Cardiac muscle cell (in vitro differentiated cells and primary cell): ENCODE measurements around the genes LATS1 and NUP43.

GRCh38 chr6:149505197-149505886 is 20.5 kb upstream of the ZC3H12D start:
- RAMPAGE, long total RNA, result no peak
- RRBS, result no CpG with 5 or more reads among the region's 7 CpGs

DNA sequence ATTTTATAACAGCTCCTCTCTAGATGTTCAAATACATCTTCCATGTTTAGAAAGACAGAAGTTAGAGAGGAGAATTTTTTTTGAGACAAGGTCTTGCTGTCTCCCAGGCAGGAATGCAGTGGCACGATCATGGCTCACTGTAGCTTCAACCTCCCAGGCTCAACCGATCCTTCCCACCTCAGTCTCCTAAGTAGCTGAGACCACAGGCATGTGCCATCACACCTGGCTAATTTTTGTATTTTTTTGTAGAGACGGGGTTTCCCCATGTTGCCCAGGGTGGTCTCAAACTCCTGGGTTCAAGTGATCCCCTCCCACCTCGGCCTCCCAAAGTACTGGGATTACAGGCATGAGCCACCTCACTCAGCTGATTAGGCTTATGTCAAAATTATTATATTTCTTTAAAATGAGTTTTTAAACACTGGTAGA is 21.7 kb upstream of the ZC3H12D start:
- RAMPAGE, long total RNA, result no peak
- RRBS, result no CpG with 5 or more reads among the region's 4 CpGs

GRCh38 chr6:149632648-149632936 is 15.9 kb downstream of the KATNA1 start:
- RAMPAGE, long total RNA, result no peak
- RRBS, result no CpG with 5 or more reads among the region's 2 CpGs

- RAMPAGE, long total RNA, result start-site peak on the minus strand at chr6:149718072-149718101, 244 and 287 reads in 2 replicates
- RRBS, result 3% methylated on average over 13 of the region's 53 CpGs
Observed at GRCh38 chr6:149717952-149718466, at the start of gene LATS1. Gene LATS1 (minus strand): TSS chr6:149718101.

GRCh38 chr6:149726154-149727350 is 8.7 kb upstream of the LATS1 start:
- RAMPAGE, long total RNA, result no peak
- RRBS, result no CpG with 5 or more reads among the region's 12 CpGs

GRCh38 chr6:149745696-149746902 is at the start of gene NUP43:
Gene NUP43 (minus strand): TSS chr6:149746529.
- RAMPAGE, long total RNA, result start-site peak on the minus strand at chr6:149746501-149746524, 159 and 249 reads in 2 replicates
- RRBS, result 2% methylated on average over 19 of the region's 46 CpGs

DNA sequence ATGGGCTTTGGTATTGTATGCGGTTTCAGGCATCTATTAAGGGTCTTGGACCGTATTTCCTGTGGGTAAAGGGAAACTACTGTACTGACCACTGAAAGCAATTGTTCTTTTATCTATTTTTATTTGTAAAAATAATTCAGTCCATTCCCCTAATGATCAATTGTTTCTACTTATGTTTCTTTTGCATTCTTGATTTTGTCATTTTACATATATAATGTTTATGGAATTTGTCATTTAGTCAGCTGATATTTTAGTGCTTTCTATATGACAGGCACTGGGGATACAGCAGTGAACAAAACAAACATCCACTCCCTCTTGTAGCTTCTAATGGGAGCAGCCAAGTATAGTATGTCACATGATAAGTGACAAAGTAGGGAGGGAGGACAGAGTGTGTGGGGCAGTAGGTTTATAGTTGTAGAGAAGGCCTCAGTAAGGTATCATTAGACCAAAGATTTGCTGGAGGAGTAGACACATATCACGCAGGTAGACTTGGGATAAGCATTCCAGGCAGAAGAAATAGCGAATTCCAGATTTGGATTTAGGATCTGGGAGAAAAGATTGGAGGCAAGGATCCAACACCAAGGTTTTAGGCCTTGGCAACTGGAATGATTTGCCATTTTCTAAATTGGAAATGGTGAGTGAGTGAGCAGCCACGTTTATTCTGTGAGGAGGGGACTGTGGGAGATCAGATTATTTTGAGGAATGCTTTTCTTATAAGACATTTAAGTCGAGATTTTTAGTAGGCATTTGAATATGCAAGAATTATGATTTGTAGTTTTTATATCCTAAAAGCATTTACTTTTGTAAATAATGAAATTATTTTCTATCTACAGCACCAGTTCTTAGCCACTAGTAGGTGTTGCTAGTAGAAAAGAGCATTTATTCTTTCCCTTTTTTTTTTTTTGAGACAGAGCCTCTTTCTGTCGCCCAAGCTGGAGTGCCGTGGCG is 6.2 kb downstream of the PCMT1 start:
- RAMPAGE, long total RNA, result no peak
- RRBS, result no CpG with 5 or more reads among the region's 9 CpGs

- RAMPAGE, long total RNA, result no peak
- RRBS, result no CpG with 5 or more reads among the region's 5 CpGs
Observed at GRCh38 chr6:149819548-149820340, 44.4 kb downstream of the LRP11 start.

- RAMPAGE, long total RNA, result no peak
- RRBS, result no CpG with 5 or more reads among the region's 17 CpGs
Observed at GRCh38 chr6:149864563-149865035, 440 bp upstream of the LRP11 start.

GRCh38 chr6:149990758-149991321 is 27.1 kb downstream of the ULBP1 start:
- RAMPAGE, long total RNA, result no peak
- RRBS, result 3% methylated on average over 15 of the region's 42 CpGs

GRCh38 chr6:150037261-150037783 is 12.0 kb upstream of the RAET1L start:
- RAMPAGE, long total RNA, result no peak
- RRBS, result 7% methylated on average over 6 of the region's 25 CpGs

DNA sequence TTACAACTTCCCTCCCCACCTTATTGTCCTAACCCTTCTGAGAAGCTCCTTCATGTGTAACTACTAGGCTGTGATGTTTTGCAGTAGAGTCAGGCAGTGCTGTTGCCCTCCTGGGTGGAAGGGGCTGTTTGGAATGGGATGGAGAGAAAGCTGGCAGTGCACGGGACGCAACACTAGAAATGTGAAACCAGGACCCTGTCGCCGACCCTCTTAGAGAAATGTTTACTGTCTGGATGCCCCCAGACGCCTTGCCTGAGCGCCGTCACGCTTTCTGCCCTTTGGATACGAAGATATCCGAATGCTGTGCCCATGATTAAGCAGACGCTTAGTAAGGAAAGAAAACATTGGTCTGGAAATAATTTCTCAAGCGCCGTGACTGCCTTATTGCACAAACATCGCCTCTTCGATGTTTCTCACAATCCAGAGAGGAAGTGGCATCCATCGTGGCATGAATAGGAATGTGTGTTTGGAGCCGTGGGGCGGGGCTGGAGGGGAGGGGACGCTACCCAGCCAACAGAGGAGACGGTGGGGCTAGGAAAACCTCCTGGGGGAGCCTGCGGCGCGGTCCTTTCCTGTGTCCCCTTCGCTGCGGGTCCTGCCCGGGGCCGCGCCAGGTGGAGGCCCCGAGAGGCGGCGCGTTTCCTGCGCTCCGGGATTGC is 636 bp upstream of the PPP1R14C start:
- RAMPAGE, long total RNA, result no peak
- RRBS, result 2% methylated on average over 9 of the region's 34 CpGs

DNA sequence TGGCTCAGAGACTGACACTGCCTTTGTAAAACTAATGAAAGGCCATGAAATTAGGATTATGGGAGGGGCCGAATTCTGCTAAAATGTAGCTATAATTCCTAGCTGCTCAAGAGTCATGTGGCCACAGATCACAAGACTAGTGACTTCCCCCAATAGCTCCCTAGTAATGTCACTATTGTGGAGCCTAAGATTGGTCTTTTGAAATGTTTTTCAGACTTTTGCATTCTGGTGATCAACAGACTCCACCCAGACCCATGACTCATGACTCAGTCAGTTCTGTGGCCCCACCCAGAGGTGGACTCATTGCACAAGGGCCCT is 71.6 kb upstream of the IYD start:
- RAMPAGE, long total RNA, result no peak
- RRBS, result no CpG with 5 or more reads among the region's 1 CpG

GRCh38 chr6:150297536-150297750 is 71.4 kb upstream of the IYD start:
- RAMPAGE, long total RNA, result no peak
- RRBS, result no CpG with 5 or more reads among the region's 2 CpGs

DNA sequence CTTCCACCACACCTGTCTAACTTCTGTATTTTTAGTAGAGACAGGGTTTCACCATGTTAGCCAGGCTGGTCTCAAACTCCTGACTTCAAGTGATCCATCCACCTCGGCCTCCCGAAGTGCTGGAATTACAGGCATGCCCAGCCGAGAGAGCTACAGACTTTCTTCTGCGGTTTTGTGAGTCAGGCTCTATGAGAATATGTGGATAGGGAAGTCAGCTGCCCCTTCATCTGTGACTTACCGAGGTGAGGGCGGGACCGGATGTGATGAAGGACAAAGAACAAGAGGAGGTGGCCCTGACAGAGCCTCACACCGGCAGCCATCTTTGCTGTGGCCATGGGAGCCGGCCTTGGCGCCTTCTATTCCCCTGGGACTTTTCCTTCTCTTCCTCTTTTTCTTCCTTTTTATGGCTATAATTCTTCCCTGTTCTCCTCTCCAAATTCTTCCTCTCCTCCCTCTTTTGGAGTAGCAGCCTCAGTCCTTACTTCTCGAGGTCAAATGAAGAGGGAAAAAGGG is 67.0 kb downstream of the IYD start:
- RAMPAGE, long total RNA, result no peak
- RRBS, result 84% methylated on average over 1 of the region's 11 CpGs

GRCh38 chr6:150492511-150492708 is 107.3 kb upstream of the PLEKHG1 start:
- RAMPAGE, long total RNA, result no peak
- RRBS, result no CpG with 5 or more reads among the region's 1 CpG

DNA sequence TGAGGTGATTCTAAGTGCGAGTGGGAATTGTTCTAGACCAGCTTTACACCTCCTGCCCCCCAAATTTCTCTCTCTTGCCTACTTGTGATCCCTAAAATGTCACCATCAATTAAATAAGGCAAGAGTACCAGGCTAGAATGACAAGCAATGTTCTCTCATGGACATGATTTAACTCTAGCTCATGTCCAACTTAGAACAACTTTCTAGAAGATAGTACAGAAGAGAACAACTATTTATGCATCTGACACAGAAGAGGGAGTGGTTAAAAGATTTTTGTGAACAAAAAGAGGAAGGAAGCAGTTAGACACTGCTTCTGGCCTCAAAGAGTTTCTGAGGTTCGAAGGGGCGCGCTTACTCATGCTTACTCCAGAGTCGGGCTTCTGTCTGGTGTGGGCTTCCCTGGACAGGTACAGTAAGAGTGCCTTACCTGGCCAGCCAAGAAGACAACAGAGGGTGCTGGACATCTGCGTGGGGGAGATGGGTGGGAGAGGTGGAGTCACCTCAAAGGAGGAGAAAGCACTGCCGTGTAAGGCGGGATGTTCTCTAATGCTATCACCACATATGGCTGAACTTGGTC is 25.3 kb upstream of the PLEKHG1 start:
- RAMPAGE, long total RNA, result no peak
- RRBS, result no CpG with 5 or more reads among the region's 8 CpGs

DNA sequence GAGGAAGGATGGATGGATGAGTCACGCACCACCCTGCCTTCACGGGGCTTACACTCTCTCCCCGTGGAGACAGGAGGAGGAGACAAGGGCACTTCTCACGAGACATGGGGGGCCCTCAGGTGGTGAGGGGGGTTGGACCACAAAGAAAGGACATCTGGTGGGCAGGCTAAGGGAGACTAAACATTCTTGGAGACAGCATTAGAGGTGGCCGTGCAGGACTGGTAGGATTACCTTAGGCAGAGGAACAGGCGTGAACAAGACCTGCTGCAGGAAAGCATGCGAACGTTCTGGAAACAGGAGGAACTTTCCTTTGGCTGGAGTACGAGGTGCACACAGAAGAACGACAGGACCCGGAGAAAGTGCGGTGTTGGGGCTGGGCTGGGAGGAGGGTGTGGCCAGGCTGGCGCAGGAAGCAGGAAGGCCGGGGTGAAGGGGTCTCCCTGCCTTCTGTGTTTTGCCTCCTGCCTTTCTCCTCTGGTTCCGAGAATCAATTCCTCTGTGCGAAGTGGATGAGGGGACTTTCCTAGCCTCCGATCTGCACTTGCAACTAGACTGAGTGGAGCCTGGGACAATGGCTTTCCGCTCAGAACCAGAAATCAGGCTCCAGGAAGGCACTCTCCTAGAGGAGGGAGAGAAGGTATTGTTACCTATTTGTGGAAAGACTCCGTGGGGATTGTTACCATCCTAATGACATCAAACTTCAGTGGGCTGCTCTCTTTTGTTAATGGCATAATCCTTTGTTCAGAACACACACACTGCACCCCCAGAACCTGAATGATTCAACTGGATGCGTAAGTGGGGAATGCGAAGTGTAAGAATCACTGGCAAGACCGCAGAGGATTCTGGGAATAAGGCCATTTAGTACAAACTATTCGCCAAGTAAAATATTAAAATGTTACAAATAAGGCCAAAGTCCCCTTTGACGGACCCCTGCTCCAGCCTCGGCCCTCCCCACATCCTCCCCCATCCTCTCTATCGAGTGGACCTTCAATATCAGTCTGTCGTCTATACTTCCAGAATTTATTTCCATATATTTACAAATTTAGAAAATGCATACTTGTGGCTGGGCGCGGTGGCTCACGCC is 22.9 kb upstream of the PLEKHG1 start:
- RAMPAGE, long total RNA, result no peak
- RRBS, result 74% methylated on average over 4 of the region's 30 CpGs

GRCh38 chr6:150813983-150814279 is 51.6 kb upstream of the MTHFD1L start:
- RAMPAGE, long total RNA, result no peak
- RRBS, result no CpG with 5 or more reads among the region's 1 CpG

GRCh38 chr6:150831961-150832275 is 33.6 kb upstream of the MTHFD1L start:
- RAMPAGE, long total RNA, result no peak
- RRBS, result no CpG with 5 or more reads among the region's 6 CpGs